Measurements from ENCODE around the genes IGFBP6 and CALCOCO1.

- RRBS: no CpG with 5 or more reads among the region's 4 CpGs
These were observed 13.6 kb downstream of the SPRYD3 start for GRCh38 chr12:53065612-53065901.

- RRBS: no CpG with 5 or more reads among the region's 7 CpGs
These were observed 11.9 kb downstream of the SPRYD3 start for GRCh38 chr12:53067073-53067944.

DNA sequence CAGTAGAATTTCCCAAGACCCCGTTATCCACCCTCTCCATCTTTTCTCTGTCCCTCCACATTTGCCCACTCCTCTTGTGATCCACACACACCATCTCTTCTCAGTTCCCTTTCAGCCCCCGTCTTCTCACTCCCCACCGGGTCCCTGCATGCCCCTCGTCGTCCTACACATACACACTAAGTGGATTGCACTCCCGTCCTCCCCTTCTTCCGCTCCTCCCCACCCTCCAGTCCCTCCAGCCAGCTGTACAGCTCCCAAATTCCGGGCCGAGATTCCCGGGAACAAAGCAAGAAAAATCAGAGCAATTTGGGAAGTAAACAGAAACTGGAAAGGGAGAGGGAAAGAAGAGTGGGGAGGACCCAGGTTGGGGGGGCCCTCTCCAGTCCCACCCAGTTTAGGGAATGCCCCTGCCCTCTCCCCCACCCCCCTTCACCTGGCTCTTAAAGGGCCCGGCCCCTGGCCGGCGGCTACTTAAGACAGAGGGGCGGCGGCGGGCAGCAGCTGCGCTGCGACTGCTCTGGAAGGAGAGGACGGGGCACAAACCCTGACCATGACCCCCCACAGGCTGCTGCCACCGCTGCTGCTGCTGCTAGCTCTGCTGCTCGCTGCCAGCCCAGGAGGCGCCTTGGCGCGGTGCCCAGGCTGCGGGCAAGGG, at the start of gene IGFBP6:
TSS of gene IGFBP6 (plus strand) at position 500 of the 655 bp plus-strand sequence.
- RRBS: no CpG with 5 or more reads among the region's 25 CpGs

DNA sequence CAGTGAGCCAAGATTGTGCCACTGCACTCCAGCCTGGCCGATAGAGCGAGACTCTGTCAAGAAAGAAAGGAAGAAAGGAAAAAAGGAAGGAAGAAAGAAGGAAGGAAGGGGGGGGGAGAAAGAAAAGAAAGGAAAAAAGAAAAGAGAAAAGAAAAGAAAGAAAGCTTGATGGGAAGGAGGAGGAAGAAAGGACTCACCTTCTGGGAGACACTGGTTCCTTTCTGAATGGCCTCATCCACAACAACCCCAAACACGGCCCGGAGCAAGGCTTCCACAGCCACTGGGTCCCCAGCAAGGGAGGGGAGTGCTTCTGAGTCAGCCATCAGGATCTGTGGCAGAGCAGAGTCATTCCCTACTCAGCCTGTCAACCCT, 7.4 kb upstream of the ZNF740 start:
- RRBS: no CpG with 5 or more reads among the region's 4 CpGs

DNA sequence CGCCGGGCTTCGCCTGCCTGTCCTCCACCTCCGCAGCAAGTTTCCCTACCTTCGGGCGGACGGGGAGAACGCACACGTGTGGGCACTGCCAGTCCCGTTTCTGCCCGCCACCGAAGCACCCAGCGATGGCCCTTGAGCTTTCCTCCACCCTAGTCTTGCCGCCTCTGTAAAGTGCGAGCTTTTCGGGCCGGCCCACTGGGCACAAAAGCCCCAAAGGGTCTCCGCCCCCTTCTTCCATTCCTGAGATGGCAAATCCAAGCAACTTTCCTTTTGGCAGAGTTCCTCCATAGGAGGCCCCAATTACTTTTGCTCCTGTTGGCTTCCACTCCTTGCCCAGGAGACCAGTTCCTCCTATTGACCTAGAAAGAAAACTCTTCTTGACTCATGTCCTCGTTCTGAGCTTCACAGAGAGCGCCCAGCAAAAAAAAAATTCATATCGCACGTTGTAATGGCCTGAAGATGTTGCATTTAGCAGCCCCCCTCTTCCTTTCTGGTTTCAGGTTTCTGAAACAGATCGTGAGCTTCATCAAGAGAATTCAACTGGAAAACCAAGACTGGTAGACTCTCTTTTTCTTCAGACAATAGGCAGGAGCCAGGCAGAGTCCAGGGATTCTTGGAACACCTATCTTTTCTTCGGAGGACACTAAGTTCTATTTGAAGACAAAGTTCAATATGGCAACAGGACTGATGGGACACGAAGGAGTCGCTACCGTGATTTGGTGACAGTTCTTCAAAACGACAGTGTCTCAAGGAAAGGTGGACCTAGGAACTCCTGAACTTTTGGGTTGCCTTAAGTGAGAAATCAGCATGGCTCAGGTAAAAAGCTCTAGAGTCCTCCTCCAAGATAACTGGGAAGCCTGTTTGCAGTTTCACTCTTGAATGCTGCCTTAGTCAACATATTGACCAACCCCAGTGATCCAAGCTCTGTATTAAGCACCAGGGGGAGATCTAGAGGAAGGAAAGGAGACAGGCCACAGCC, 741 bp upstream of the CSAD start:
- RRBS: no CpG with 5 or more reads among the region's 28 CpGs

DNA sequence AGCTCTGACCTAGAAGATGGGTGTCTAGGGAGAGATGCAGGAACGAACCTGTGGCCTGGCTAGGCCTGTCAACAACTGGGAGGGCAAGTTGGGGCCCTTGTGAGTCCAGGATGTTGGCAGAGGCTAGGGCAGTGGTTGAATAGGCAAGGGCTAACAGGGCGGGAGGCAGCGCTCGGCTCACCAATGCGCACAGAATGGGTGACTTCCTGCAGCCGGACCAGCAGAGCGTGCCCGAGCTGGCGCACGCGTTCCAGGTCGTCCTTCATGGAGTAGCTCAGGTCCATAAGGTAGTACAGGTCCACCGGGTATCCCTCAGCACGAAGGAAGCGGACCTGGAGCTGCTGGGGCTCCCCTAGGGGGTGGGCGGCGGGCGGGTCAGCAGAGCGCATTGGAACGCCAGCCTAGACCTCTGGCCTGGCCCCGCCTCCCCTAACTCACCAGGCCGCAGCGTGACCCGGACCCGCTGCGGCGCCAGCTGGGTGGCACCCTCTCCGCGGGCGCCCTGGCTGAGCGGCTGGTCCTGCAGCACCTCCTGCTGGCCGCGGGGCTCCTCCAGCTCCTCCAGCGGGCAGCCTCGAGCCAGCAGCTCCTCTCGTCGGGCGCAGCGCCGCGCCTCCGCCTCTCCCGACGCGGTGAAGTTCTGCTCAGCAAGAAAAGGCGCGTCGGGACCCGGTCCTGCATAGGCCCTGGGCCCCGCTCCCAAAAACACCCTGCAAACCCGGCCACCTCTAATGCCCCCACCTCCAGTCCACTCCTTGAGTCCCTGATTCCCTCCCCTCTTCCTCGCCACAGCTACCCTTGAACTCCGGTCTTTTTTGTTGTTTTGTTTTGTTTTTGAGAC, 9.5 kb downstream of the ITGB7 start:
- RRBS: 61% methylated on average over 12 of the region's 53 CpGs

DNA sequence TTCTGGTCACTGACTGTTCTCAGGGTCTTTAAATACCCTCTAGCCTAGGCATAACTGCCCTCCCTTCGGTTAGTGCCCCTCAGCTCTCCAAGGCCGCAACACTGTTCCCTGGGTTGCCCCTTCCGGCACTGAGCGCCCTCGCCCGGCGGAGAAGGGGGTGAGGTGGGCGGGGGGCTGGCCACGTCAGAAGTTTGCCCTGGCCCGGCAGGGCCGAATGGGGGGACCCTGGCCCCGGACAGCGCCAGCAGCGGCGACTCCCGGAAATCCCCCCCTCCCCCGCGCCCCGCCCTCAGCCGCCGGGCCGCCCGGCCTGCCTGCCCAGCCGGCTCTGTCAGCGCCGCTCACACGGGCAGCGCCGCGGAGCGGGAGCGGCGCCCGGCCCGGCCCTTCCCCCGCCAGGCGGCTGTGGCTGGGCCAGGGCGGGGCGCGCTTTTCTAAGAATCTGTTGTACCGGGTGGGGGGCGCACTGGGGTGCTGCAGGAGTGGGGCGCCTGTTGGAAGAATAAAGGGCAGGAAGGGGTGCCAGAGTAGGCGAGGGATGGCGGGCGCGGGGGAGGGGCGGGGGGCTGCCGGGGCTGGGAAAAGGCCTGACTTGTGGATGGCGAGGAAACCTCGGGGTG, 10.4 kb downstream of the RARG start:
- RRBS: 2% methylated on average over 29 of the region's 51 CpGs

- RRBS: no CpG with 5 or more reads among the region's 9 CpGs
These were observed 1.3 kb upstream of the MYG1 start for GRCh38 chr12:53297978-53298754.

- RRBS: no CpG with 5 or more reads among the region's 7 CpGs
These were observed 2.9 kb upstream of the AAAS start for GRCh38 chr12:53324420-53324661.

- RRBS: no CpG with 5 or more reads among the region's 14 CpGs
These were observed 966 bp downstream of the SP1 start for GRCh38 chr12:53380944-53381340.

- RRBS: no CpG with 5 or more reads among the region's 10 CpGs
These were observed 343 bp downstream of the NPFF start for GRCh38 chr12:53506808-53507474.

GRCh38 chr12:53575460-53576309, 50.5 kb downstream of the ATF7 start:
- RRBS: no CpG with 5 or more reads among the region's 4 CpGs

GRCh38 chr12:53696083-53696739, 20.3 kb upstream of the ATP5MC2 start:
- RRBS: no CpG with 5 or more reads among the region's 18 CpGs

DNA sequence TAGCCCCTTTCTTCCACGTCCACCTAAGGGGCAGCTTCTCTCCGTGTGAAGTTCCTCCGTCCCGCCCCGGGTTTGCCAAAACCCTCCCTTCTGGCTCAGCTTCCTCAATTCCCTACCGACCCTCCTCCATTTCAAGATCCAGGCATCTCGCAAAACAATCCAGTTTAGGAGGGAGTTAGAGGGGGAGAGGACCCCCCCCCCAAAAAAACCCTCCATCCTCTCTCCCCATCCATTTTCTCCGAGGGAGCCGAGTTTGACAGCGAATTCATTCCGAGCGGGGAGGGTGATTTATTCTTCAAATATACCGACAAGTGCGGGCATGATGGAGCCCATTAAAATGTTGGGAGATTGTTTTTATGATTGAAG, 20.9 kb upstream of the ATP5MC2 start:
- RRBS: no CpG with 5 or more reads among the region's 14 CpGs

GRCh38 chr12:53707899-53708130, 19.4 kb downstream of the CALCOCO1 start:
- RRBS: no CpG with 5 or more reads among the region's 3 CpGs

GRCh38 chr12:53727286-53728494, at the start of gene CALCOCO1:
Gene CALCOCO1, minus strand, starts transcription at chr12:53727452.
- RRBS: no CpG with 5 or more reads among the region's 45 CpGs

DNA sequence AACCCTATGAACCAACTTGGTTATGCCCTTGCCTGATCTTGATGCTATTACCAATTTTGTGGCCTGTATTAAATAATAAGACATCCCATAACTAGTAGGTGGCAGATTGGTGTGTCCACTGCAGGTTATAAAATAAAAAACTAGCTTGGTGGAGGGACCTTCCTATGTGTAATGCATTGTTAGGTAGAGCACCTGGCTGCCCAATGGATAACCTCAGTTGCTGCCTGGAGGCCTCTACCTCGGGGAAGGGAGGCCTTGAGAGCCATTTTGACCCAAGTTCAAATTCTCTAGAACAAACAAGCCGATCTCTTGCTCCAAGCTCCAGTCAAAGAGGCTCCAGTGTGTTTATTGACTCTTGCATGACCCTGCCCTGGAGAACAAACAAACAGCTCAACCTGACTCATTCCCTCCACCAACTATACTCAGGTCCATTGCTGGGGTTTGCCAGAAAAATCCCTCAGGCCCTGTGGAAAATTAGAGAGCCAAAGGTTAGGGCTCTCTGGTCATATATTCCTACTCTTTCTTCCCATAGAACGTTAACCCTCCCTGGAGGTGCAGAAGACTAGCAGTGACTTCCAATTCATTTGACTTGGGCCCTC, 98.0 kb upstream of the CALCOCO1 start:
- RRBS: no CpG with 5 or more reads among the region's 3 CpGs

GRCh38 chr12:53952358-53952631, 2.4 kb upstream of the HOXC12 start:
- RRBS: no CpG with 5 or more reads among the region's 10 CpGs

- RRBS: no CpG with 5 or more reads among the region's 19 CpGs
These were observed 5.4 kb downstream of the HOXC11 start for GRCh38 chr12:53978153-53978828.

DNA sequence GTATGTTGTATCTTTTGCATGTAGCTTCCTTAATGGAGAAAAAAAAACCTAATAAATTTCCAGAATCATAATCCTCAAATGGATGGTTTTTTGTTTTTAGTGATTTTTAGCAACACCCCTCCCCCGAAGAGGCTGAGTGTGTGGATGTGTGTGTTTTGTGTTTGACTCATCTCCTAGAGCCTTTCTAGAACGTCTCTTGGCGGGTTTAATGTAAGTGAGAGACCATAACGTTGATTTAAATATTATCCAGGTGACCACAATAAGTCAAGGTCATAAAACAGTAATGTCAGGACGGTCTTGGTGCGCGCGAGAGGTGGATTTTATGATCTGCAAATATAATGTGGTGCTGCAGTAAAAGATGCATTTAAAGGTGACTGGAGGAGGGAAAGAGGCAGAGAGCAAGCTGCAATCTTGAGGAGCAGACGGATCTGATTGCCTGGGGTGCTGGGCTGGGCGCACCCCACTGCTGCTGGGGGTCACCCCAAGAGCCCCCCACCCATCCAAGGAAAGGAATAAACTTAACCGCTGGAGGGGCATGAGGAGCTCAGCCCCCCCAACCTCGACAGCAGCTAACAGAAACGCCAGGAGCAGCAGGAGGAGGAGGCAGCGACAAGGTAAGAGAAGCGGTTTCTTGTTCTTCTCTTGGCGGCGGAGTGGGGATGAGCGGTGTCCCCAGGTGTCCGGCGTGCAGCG, 5.4 kb downstream of the HOXC10 start:
- RRBS: no CpG with 5 or more reads among the region's 21 CpGs